Myometrial cell (primary cell): Measurements from ENCODE around the gene WDR36.

DNA sequence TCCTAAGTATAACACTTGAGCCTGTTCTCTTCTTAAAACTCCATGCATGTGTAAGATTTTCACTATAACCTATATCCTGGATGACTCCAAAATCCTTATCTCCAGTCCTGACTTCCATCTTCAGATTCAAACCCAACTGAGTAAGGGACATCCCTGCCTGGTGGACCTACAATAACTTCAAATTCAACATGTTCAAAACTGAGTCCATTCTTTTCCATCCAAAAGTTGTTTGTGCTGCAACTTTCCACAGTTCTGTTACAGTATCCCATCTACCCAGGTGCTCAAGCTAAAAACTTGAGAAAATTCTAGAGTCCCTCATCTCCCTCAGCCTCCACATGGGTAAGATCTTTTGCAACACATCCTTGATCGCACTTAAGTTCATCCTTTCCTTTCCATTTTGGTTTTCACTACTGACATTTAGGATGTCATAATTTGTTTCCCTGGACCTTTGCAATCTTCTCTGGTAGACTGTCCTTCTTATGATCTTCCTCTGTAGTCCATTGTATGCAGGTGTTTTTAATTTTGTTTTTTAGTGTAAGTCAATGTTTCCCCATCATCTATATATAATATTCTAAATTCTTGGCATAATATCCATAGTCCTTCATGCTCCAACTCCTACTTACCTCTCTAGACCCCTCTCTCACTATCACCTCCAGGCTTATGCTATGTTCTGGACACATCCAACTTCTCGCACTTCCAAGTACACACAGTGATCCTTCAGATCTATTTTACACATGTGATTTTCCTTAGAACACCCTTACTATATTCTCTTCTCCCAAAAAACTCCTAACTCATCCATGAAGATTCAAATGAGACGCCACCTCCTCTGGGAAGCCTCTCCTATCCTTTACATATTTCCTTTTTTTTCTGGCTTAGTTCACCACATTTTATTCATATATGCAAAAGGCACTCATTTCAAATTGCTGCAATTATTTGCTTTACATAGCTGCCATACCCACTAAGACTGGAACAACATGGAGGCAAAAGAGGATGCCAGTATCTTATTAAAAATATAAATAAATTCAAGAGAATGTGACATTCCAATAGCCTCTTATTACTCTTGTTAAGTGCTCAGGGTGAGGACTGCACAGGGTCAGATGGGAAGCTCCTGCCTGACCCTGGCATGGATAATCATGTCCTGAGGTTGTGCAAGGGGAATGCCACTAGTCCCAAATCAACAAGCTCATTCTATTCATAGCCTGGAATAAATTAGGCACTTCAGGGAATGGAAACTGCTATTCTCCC, 263.3 kb downstream of the FBXL17 start:
- RAMPAGE, long total RNA, result no peak

- RAMPAGE, long total RNA, result no peak
Measured at GRCh38 chr5:108620704-108621227, 126.9 kb upstream of the FER start.

GRCh38 chr5:108726227-108726896, 21.3 kb upstream of the FER start:
- RAMPAGE, long total RNA, result no peak

- RAMPAGE, long total RNA, result no peak
Measured at GRCh38 chr5:108912241-108913013, 164.7 kb downstream of the FER start.

- RAMPAGE, long total RNA, result no peak
Measured at GRCh38 chr5:109091208-109092089, 318.3 kb downstream of the PJA2 start.

DNA sequence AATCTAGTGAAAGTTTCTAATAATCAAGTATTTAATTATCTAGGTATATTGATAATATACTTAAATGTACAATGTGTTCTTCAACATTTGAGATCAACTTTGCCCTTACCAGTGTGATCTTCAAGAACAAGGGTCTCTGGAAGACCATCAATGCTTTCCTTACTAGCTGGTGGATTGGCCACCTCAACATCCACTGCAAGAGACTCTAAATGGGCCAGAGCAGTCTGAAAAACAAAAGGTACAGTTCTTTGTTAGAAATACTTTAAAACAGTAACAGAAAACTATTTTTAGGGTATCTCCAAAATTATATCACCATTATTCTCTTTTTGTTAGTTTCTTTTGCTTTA, 65.2 kb downstream of the PJA2 start:
- RAMPAGE, long total RNA, result no peak

- RAMPAGE, long total RNA, result no peak
Measured at GRCh38 chr5:109691732-109692387, 2.1 kb downstream of the MAN2A1 start.

GRCh38 chr5:109704137-109704965, 14.6 kb downstream of the MAN2A1 start:
- RAMPAGE, long total RNA, result no peak

GRCh38 chr5:109713272-109713881, 23.6 kb downstream of the MAN2A1 start:
- RAMPAGE, long total RNA, result no peak

GRCh38 chr5:109790441-109791238, 100.9 kb downstream of the MAN2A1 start:
- RAMPAGE, long total RNA, result no peak

- RAMPAGE, long total RNA, result no peak
Measured at GRCh38 chr5:110109714-110110031, 419.9 kb downstream of the MAN2A1 start.

GRCh38 chr5:110535988-110537057, 190.1 kb downstream of the TMEM232 start:
- RAMPAGE, long total RNA, result no peak

DNA sequence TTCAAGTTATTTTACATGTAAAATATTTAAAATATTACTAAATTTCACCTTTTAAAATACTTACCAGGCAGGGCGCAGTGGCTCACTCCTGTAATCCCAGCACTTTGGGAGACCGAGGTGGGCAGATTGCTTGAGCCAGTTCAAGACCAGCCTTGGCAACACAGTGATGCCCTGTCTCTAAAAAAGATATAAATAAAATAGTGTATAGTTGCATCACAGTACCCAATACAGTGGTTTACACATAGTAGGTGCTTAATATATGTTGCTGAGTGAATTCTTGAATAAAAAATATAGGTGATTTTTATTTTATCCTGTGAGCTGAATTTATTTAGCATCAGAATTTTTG, 4.0 kb upstream of the SLC25A46 start:
- RAMPAGE, long total RNA, result no peak

GRCh38 chr5:110738523-110738796, 347 bp upstream of the SLC25A46 start:
- RAMPAGE, long total RNA, result no peak

GRCh38 chr5:111091935-111092985, at the start of gene WDR36:
Gene WDR36, plus strand, starts transcription at chr5:111092348.
- RAMPAGE, long total RNA, result start-site peak on the plus strand at chr5:111092343-111092396, 71 and 70 reads in 2 replicates

DNA sequence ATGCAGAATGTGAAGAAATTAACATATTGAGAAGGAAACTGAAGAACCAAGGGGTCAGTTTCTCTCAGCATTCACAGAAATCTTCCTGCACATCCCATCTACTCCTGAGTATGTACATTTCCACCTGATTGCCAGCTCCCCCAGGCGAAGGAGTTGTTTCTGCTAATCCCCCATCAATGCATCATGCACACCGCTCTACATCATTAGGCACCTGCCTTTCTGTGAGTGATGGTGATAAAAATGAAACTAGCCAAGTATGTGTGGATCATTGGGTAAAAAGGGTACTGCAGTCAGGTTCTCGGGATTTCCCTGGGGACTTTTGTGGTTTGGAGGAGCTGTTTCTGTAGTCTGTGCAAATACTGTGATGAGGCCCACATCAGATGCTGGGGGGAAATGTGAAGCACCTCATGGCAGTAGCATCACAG, 30.4 kb downstream of the CAMK4 start:
- RAMPAGE, long total RNA, result no peak

DNA sequence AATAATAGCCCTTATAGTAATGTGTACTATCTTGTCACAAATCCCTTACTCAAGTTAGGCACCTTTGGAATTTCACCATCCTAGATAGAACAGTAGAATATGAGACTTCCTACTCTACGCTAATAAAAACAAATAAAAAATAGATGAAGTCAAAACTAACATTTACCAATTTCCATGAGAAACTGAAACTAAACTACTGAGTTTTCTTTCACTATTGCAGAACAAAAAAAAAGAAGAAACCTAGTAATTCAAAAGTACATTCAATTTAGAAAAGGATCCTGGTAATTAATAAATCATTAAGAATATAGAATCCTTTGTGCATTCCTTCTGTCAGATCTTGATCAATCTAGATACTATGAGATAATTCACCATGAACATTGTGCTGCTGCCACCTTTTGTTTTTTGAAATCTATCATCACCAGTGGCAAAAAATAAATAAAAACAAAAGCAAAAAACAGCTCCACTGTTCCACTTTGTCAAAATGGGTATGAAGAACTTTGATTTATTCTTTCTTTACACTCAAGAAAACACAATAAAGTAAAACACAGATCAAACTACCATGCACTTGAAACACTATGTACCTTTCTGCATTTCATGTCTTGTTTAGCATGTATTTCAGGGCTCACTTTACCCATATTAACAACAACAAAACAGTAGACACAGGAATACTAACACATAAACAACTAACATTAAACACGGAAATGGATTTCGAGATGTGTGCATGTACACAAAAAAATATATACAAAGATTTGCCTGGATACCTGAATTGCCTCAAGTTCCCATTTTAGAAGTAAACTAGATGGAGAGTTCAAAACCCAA, 13.8 kb downstream of the STARD4 start:
- RAMPAGE, long total RNA, result no peak

DNA sequence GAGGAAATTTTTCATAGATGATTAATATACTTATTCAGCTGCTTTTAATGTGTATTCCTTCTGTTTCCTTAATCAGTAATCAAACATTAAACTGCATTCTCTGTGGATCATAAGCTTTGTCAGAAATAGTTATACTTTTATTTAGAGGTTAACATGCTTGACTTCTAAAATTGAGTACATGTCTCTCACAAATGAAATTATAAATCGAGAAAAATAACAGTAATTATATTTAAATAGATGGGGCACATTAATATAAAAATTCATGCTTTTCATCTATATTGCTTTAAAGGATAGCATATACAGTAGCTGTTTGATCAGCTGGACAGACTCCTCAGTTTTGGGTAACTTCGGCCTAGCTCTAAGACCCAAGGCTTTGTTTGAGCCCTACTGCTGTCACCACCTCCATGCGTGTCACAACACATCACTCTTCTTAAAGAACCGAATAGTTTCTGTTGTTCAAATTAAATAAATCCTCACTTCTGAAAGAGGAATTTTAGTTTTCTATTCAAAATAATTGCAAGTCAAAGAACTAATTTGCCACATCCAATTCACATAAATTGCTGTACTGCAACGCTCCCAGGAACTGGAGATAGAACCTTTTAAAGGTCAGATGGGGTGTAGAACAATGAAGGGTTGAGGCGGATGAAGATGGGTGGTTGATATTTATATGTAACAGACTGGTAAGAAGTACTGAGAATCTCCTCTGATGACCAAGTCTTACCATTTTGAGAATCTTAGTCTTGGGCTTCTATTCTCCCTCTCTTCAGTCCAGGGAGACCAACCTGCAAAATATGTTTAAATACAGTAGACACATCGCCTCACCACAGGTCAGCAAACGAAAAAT, 1.7 kb downstream of the NREP start:
- RAMPAGE, long total RNA, result no peak

- RAMPAGE, long total RNA, result no peak
Measured at GRCh38 chr5:112160368-112161387, 258.4 kb downstream of the EPB41L4A start.

GRCh38 chr5:112205711-112206369, 213.2 kb downstream of the EPB41L4A start:
- RAMPAGE, long total RNA, result no peak